Cerebral cortex (tissue), 2 donors: ENCODE measurements around a stretch of chr15.

GRCh38 chr15:93420313-93420512, 331.2 kb upstream of the RGMA start:
- PRO-cap, 2 experiments, result no peak in any of the 2 experiments

- PRO-cap, 2 experiments, result no peak in any of the 2 experiments
Measured at GRCh38 chr15:94844506-94845643, 613.5 kb downstream of the MCTP2 start.

GRCh38 chr15:94968074-94968404, 736.7 kb downstream of the MCTP2 start:
- PRO-cap, 2 experiments, result no peak in any of the 2 experiments

GRCh38 chr15:95303737-95305003, 1026.3 kb upstream of the NR2F2 start:
- PRO-cap, 2 experiments, result no peak in any of the 2 experiments

GRCh38 chr15:95325601-95326003, 1004.9 kb upstream of the NR2F2 start:
- PRO-cap, 2 experiments, result no peak in any of the 2 experiments

- PRO-cap, 2 experiments, result no peak in any of the 2 experiments
Measured at GRCh38 chr15:95365509-95366597, 964.6 kb upstream of the NR2F2 start.

DNA sequence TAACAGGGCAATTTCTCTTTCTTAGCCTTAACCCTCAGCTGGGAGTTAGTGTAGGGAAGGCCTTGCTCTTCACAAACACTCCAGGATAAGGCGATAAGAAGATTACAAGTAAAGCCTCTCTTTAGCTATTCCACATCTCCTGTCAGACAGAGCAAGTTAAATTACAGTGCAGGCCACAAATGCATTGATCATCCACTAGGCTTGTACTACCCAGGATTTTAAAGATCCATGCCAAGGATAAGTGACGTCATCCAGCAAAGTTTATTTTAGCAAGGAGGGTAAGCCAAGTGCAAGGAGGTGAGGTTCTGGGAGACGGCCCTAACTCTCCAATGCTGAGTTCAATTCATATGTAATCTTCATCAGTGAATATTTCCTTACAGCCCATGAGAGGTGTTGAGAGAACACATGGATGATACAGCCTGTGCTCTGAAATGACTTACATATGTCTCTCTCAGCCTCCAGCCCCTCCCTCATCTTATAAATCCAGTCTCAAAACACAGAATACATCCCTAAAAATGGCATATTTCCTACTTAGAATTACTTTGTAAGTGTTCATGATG, 890.5 kb upstream of the NR2F2 start:
- PRO-cap, 2 experiments, result no peak in any of the 2 experiments

DNA sequence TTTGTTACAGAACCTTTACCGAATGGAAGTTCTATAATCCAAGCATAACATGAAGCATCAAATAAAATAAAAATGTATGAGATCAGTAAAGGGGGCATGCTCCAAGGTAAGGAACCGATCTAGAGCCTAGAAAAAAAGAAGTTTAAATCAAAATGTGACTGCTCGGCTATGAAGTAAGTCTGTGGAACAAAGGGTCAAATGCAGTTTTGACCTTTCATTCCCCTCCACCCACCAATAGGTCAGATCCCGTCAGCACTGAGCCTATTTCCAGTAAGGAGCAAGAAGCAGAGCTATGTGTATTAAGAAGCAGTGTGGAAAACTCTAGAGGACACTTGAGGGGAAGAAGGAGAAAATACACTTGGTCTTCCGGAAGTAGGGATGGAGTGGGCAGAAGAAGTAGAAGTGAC, 888.5 kb upstream of the NR2F2 start:
- PRO-cap, 2 experiments, result no peak in any of the 2 experiments

GRCh38 chr15:96162394-96162861, 168.1 kb upstream of the NR2F2 start:
- PRO-cap, 2 experiments, result no peak in any of the 2 experiments

DNA sequence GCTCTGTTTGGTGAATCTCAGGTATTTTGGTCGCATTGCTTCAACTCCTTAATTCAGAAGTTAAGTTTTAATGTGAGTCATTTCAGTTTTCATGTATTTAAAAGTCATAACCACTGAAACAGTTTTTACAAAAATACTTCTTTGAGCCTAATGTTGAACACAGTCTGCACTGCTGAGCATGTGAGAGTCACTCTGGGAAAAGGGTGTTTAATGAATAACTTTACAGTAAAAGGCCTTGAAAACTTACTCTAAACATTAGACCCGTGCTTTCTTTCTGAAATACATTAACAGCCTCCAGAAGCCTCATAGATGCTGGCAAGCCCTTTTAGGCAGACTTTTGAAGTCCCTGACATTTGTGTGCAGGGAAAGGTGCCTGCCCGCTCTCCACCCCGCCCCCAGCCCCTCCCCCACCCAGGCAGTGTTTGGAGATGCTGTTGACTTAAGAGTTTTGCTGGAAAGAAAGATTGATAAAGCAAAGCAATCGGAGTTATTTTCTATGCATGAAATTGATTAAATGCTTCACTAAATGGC, 68.9 kb upstream of the NR2F2 start:
- PRO-cap, 2 experiments, result no peak in any of the 2 experiments

DNA sequence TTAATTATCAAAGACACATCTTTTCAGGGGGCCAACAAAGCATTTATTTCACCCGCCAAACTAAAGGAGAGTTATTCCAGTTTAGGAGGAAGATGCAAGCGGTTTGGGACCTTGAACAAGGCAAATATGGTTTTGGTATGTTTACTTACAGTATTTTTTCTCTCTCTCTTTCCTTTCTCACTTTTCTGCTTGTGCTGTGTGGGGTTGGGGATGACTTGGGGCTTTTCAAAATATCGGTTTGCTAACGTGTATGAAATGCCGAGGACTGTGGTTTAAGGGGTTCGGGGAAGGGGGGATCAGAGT, 4.3 kb upstream of the NR2F2 start:
- PRO-cap, 2 experiments, result no peak in any of the 2 experiments

DNA sequence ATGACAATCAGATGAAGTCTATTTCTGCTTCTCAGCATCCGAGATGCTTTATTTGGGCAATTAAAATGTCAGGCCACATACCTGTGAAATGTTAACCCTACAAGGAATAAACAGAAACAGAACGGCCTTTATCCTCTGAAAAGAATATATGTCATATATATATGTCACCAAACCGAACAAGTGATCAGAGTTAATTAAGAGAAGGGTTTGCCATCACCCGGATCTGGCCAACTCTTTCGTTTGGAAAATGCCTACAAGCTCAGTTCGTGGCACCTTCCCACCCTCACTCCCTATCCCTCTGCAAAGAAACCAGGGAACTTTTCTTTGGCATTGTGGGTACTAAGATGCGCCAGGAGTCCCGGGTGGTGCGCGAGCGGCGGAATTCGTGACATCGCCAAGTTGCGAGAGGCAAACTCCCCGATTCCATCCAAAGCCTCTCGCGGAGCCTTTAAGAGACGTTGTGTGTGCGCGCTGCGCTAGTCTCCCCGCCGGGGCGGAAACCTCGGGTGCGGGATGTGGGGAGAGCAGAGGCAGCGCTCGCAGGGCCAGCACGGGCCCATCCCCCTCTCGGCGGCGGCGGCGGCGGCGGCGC, 571 bp upstream of the NR2F2 start:
- PRO-cap, 2 experiments, result peak in 1 of 2 experiments; most common plus-strand start position 479 of the sequence (in 1); most common minus-strand start position 517 of the sequence (in 1)

GRCh38 chr15:96331889-96332599, 1.5 kb downstream of the NR2F2 start:
- PRO-cap, 2 experiments, result no peak in any of the 2 experiments

- PRO-cap, 2 experiments, result no peak in any of the 2 experiments
Measured at GRCh38 chr15:96342734-96343789, 12.6 kb downstream of the NR2F2 start.

- PRO-cap, 2 experiments, result no peak in any of the 2 experiments
Measured at GRCh38 chr15:96346529-96347060, 16.1 kb downstream of the NR2F2 start.

GRCh38 chr15:96353703-96354867, 23.6 kb downstream of the NR2F2 start:
- PRO-cap, 2 experiments, result no peak in any of the 2 experiments

DNA sequence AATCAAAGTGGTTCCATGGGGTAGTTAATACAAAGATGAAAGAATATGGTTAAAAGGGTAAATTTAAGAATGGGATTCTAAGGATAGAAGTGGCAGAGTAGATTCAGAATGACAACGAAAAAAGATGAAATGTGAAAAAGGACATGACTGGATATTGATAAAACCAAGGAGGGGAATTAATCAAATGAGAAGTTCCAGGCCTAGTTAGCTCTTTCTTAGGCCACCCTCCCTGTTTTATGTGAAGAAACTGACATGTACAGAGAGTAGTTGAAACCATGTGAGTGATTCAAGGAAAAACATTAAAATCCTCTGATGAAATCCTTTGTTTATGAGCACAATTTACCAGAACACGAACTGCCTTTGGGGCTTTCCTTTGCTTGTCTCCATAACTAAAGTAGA, 558.1 kb downstream of the NR2F2 start:
- PRO-cap, 2 experiments, result no peak in any of the 2 experiments

DNA sequence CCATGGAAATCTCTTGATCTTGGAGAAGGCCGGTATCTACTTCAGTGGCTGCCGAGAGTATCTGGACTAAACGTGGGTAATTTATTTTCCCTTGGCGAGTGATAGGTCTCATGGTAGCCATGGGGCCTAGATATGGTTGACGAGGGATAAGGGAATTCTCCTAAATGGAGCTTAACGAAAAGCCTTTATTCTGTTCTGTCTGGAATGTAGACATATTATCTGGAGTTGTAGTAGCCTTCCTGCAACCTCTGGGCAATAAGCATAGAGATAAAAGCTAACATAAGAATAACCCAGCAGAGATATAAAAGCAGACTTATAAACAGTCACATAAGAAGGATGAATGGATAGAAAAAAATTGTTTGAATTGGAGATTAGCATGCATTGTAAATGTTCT, 281.3 kb upstream of the ARRDC4 start:
- PRO-cap, 2 experiments, result no peak in any of the 2 experiments

DNA sequence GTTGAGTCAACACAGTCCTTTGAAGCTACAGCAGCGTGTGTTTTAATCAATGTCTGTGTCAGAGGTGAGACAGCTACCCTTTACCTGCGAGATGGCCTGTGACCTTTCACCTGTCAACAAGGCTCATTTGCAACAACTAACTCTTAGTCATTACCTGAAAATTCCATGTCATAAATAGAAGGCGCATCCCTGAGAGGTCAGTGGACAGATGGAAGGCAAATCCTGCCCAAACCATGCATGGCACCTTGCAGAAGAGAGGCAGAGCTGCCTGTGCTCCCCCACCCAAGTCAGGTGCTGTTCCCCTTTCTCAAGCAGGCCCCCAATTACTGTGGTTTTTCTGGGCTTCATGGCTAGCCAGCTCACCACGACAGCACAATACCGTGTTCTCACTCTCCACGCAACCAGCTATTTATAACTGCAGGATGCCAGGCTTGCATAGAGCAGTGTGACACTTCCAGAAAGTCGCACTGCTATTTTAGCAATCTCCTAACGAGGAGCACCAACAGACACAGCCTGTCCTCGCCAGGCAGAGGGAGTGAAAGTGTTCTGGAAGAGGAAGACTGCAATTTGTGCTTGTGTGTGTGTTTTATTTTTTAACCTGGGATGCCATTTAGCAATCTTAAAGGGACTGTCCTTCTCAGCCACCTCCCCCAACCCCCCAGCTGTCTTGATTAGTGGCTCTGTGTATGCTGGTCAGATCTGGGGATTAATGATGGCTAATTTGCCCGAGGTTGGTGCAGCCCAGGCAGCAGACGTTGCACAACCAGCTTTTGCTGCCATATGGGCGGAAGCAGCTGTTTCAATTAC, 268.2 kb upstream of the ARRDC4 start:
- PRO-cap, 2 experiments, result no peak in any of the 2 experiments

DNA sequence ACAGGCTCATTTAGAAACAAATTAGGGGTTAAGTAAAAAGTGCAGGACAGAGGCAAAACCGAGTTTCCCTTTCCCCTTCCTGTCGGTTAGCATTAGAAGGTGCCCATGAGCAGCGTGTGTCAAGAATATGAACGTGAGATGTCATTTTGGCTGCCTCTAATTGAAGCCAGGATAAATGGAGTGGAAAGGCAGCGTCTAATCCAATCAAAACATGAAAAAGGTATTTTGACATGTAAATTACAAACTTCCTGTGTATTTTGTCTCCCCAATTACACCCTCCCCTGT, 199.9 kb downstream of the ARRDC4 start:
- PRO-cap, 2 experiments, result no peak in any of the 2 experiments